Metanephros (tissue), 2 donors: ENCODE measurements around a stretch of chr18.

GRCh38 chr18:3117476-3118091 is 102.2 kb downstream of the MYOM1 start:
- RAMPAGE, long total RNA = no peak

- RAMPAGE, long total RNA = no peak
These were observed 12.1 kb downstream of the MYOM1 start for GRCh38 chr18:3207572-3208188.

DNA sequence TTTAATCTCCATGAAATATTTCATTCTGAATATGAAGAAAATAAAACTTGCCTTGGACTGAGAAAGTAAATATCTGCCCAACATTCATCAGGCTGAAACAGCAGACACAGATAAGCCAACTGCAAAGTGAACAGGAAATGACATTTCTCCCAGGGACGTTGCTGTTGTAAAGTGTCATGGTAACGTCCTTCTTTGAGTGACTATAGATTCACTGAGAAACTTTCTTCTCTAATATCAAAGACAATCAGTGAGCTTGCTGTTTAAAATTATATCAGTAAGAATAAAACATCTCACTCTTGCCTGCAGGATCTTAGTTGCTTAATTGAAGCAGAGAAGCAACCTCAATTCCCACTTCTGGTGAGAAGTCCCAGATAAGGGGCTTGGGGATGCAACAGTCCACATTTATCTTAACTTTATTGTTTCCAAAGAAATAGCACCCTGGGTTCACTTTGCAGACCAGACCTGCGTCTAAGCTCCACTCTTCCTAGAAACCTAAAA is 6.2 kb downstream of the MYOM1 start:
- RAMPAGE, long total RNA = no peak

DNA sequence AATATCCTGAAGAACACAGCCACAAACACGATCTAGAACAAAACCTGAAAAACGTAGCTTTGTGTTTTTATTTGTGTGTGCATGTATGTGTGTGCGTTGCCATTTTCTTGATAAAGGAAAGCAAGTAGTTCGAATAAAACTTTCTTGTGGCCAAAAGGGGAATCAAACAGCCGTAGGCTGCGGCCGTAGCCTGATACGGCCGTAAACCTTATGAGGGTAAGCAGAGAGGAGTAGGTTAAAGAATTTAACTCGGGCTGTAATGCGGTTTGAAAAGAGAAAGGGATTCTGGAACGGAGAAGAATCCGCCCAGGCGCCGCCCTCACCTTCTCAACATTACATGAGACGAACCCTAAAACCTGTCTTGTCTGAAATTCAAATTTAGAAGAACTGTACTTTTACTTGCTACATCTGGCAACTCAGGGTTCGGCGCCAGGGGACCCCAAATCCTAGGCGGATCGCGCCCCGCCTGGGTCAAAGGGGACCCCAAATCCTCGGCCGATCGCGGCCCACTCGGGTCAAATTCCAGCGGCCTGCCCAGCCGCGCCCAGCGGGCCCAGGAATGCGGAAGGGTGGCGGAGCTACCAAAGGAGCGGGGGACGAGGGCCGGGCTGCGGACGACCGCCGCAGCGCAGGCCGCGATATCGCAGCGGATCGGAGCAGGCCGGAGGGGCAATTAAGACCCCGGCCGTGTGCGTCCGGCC is 496 bp upstream of the MYL12B start:
- RAMPAGE, long total RNA = no peak

DNA sequence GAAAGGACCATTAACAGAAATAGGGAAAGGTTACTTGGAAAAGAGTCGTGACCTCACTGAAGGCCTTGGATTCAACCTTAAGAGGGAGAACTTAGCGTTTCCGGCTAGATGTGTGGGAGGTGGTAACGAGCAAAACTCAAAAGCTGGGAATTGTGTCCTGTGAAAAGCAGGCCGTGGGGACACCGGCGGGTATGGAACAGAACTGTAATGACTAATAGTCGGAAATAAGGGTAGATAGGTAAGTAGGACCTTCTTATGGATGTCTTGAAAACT is 904 bp downstream of the MYL12B start:
- RAMPAGE, long total RNA = no peak

DNA sequence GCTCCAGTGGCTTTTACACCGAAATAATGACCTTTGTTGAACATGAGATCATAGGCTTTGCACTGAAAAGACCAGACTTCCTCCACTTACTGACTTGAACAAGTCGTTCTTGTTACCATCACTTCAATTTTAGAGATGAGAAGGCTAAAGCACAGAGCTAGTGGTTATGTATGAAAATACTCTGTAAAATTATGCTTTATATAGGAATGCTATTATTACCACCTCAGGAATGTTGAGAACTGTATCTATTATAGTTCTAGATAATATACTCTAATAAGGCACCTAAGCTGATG is 20.0 kb downstream of the MYL12B start:
- RAMPAGE, long total RNA = no peak

- RAMPAGE, long total RNA = no peak
These were observed 2.5 kb upstream of the TGIF1 start for GRCh38 chr18:3447432-3447976.

GRCh38 chr18:3723039-3723324 is 273.0 kb downstream of the TGIF1 start:
- RAMPAGE, long total RNA = no peak

GRCh38 chr18:3874558-3875112 is 424.7 kb downstream of the TGIF1 start:
- RAMPAGE, long total RNA = no peak

GRCh38 chr18:3910469-3911248 is 460.7 kb downstream of the TGIF1 start:
- RAMPAGE, long total RNA = no peak

- RAMPAGE, long total RNA = no peak
These were observed 14.6 kb upstream of the ZBTB14 start for GRCh38 chr18:5310050-5310571.

DNA sequence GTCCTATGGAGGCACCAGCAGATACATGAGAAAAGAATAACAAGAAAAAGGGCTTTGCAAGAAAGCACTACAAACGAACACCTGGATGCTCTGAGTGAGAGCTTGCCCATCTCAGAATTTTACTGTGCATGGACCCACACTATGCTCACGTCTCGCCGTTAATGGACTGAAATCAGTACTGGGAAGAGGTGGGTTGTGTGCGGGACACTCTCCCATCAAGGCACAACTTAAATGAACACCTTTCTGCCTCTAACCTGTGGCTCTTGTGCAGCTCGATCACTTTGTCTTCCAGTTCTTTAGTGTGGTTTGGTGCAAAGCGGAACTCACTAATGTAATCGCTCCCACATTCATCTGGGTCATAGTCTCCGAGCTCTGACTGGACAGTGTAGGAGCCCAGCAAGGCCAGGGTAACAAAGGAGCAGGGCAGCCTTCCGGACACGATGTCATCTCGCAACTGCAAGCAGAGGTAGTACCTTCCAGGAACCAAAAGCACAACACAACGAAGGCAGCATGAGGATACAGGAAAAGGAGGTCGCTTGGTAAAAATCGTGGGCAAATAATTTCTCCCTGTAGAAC is 110.1 kb downstream of the EPB41L3 start:
- RAMPAGE, long total RNA = no peak

- RAMPAGE, long total RNA = no peak
These were observed 87.8 kb downstream of the EPB41L3 start for GRCh38 chr18:5456009-5456366.

GRCh38 chr18:6013563-6013987 is 118.3 kb upstream of the TMEM200C start:
- RAMPAGE, long total RNA = no peak

- RAMPAGE, long total RNA = no peak
These were observed 144.4 kb upstream of the TMEM200C start for GRCh38 chr18:6039483-6040318.

- RAMPAGE, long total RNA = no peak
These were observed 59.3 kb downstream of the LRRC30 start for GRCh38 chr18:7290191-7290569.

- RAMPAGE, long total RNA = no peak
These were observed 17.7 kb downstream of the PTPRM start for GRCh38 chr18:7584653-7585356.

- RAMPAGE, long total RNA = no peak
These were observed 68.5 kb downstream of the PTPRM start for GRCh38 chr18:7635517-7636094.

- RAMPAGE, long total RNA = no peak
These were observed 89.1 kb downstream of the PTPRM start for GRCh38 chr18:7656020-7656824.

- RAMPAGE, long total RNA = no peak
These were observed 145.2 kb downstream of the PTPRM start for GRCh38 chr18:7712012-7713086.